Pericardium fibroblast (primary cell): Measurements from ENCODE around the gene SLC36A2.

- RAMPAGE, long total RNA: no peak
Observed at GRCh38 chr5:150374884-150375405, 17.4 kb downstream of the TCOF1 start.

DNA sequence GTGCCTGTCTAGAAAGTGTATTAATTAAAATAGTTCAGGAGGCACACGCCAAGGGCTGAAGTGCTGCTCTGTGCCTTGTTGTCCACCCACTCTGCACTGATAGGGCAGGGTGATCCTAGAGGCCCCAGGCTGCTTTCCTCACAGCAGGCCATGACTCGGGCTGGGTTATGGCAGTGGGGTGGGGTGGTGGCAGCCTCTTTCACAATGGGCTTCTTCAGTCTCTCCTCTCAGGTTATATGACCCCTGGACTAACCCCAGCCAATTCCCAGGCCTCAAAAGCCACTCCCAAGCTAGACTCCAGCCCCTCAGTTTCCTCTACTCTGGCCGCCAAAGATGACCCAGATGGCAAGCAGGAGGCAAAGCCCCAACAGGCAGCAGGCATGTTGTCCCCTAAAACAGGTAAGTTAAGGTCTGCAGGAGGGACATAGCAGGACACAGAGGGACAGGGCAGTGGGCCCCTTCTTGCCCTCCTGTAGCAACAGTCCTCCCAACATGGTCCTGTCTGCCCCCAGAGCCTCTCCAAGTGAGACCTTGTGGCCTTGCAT, 19.5 kb downstream of the CD74 start:
- RAMPAGE, long total RNA: no peak

DNA sequence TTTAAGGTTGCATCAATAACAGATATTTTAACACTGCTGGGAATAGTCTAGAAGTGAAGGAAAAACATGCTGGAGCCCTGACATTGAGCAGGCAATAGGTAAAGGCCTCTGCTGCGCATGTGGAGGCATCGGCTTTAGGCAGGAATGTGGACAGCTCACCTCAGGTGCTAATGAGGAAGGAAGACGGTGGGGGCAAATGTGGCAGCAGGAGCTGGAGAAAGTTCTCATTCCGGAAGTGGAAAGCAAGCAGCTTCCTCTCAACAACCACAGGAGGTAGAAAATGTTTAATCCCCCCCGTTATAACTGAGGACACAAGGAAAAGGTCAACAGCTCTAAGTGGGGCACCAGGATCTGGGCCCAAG, 7.5 kb upstream of the RPS14 start:
- RAMPAGE, long total RNA: no peak

GRCh38 chr5:150510101-150511086, 2.5 kb downstream of the NDST1 start:
- RAMPAGE, long total RNA: no peak

- RAMPAGE, long total RNA: no peak
Observed at GRCh38 chr5:150522240-150523271, 14.6 kb downstream of the NDST1 start.

- RAMPAGE, long total RNA: no peak
Observed at GRCh38 chr5:150538048-150538720, 30.3 kb downstream of the NDST1 start.

GRCh38 chr5:150585649-150586432, 54.6 kb upstream of the SYNPO start:
- RAMPAGE, long total RNA: no peak

DNA sequence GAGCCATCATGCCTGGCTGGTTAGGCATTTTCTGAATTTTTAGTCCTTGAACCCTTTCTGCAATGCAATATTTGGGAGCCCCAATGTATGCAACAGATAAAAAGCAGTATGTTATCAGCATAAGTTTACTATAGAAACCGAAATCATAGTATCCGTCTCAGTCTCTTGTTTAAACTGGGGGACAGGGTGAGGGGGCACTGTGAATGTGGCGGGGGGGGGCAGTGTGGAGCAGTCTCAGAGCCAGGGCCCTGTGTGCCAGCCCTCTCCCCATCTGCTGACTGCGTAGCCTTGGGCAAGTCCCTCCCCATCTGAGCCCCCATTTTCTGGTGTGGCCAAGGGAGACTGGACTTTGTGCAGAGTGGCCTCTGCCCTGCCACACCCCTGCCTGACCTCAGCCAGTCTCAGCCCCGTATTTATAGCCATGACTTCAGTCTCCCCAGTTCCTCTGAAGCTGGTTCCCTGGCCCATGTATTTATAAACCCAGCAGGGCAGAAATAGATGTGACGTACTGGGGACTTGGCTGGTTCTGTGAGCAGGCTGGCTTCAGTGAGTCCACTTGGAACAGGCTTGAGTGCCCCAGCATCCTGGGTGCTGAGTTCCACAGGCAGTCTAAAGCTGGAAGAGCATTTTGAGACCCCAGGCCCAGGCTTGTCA, 30.8 kb upstream of the SYNPO start:
- RAMPAGE, long total RNA: no peak

GRCh38 chr5:150614916-150615758, 25.3 kb upstream of the SYNPO start:
- RAMPAGE, long total RNA: no peak

DNA sequence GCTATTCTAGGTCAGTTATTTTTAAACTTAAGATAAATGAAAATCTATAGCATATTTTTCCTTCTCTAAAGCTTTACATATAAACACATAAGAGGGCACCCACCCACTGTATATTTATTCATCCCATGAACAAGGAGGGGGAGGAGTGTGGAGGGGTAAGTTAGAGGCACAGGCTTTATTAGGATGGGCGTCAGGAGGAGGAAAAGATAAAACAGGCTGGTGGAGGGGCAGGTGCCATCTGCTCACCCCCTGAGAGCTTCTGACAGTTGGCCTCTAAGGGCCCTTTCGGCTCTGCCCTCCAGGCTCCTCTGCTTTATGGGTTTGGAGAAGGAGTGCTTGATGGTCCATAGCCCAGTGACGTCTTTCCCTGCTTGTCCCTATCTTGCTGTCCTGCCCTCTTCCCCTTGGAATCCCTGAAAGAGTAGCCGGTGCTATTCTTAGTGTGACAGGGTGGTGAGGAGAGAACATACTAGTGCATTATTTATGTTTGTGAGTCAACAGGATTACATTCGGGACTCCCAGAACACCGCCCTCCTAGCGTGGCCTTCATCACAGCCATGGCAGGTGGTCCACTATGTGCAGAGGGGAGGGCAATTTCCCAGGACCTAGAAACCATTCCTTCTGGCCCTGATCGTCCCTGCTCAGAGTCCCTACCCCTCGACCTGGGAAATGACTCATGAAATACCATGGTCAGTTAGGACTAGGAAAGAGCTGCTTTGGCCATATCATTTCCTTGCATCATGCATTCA, 7.9 kb upstream of the SYNPO start:
- RAMPAGE, long total RNA: no peak

DNA sequence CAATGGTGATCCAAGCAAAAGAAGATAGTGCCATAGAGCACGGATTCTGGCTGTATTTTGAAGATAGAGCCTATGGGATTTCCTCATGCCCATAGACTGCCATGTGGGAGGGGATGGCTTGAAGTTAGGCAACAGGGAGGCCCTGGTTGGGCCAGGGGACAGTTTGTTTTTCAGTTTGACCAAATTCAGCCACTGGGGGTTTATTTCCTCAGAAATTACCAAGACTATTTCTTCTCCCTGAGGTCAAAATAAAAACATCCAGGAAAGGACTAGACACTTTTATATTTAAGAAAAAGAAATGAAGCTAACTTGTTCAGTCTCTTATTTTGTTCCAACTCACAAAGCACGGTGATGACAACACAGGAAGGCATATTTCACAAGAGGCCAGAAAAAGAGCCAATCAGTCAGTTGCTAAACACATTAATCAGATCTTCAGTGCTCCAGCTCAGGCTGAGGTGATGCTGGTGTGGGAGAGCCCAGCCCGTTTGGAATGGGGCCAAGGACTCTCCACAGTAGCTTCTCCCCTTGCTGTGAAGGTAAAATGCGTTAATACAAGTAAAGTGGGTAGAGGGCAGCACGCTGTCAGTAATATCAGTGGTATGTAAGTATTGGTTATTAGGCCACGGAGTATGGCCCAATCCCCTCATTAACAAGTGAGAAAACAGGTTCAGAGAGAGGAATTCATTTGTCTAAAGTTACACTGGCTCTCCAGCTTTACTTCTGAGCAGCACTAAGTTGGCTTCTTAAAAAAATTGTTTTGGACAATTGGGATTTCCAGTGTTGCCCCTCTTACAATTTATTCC, 4.5 kb upstream of the DCTN4 start:
- RAMPAGE, long total RNA: no peak

DNA sequence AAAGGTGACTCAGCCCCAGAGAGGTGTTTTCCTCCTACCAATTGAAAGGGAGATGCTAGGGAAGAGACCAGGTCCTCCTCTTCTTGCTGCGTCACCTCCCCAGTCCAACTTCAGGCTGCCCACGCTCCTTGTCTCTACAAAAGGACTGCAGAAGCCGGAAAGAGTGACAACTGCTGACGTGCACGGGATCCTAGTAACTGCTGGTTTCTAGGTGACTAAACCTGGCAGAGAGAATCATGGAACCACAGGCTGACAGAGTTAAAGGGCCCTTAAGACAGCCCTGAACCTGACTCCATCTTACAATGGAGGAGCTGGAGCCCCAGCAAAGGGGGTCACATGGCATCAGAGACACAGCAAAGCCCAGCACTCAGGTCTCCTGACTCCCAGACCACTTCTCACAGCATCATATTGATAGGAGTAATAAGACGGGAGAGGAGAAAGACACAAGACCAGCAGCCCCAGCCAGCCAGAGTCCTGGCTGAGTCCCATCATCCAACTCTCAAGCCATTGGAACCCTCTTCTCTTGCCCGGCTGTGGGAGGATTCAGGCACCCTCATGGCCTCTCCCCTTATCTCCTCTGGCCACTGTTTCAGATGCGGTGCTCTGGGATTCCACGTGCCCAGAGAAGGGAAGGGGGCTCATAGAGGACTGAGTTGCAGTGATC, 2.3 kb downstream of the GPX3 start:
- RAMPAGE, long total RNA: no peak

DNA sequence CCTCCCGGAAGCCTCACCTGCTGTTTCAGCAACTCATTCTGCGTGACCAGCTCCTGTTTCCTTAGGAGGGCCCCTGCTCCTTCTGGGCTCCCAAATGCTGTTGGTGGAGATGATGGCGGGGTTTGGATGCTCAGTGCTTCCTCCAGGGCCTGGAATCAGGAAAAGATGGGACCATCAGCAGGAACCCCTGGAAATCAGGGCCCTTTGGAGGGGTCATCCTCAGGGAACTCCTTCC, 16.3 kb downstream of the GPX3 start:
- RAMPAGE, long total RNA: no peak

DNA sequence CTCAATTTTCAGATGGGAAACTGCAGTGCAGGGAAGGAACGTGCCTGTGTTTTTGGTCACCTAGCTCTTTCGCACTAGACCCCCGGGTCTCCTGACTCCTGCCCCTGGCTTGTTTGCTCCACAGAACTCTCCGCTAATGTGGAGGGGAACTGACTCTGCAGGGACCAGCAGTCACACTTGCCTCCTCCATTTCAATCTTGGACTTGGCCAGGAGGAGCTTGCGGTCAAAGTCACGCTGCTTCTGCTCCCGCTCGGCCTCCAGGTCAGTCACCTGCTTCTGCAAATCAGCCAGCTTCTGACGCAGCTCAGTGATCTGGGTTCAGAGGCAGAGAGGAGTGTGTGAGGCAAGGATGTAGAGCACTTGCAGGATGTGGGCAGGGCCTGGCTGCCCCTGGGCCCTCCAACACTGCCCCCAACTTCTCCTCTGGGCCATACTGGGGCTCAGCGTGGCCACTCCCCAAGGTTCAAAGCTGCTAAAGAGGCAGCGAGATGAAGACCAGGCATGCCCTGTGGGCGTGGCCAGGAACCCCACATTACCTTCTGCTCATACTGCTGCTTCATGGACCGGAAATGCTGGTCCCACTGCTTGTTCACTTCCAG, 22.1 kb downstream of the GPX3 start:
- RAMPAGE, long total RNA: no peak

DNA sequence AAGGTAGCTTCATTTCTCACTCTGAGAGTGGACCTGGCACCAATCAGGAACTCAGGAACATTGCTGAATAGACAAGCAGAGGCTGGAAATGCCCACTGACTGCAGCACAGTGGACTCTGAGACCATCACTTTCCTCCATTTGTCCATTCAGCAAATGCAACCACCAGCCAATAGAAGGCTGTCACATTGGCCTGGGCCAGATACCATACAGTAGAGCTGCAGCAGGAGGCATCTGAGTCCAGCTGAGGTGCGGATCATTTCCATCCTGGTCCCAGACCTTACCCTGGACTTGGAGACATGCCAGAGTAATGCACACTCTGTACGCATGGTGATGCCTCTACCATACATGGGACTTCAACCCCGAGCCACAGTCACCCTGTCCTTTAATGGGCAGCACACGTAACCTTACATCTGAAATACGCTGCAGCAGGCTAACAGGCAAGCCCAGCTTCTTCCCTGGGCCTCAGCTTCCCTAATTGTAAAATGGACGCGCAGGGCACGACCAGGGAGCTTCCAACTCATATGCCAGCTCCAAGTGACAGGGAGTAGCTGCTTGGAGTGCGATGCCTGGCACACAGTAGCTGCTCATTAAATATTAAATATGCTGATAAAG, 18.0 kb downstream of the TNIP1 start:
- RAMPAGE, long total RNA: no peak

DNA sequence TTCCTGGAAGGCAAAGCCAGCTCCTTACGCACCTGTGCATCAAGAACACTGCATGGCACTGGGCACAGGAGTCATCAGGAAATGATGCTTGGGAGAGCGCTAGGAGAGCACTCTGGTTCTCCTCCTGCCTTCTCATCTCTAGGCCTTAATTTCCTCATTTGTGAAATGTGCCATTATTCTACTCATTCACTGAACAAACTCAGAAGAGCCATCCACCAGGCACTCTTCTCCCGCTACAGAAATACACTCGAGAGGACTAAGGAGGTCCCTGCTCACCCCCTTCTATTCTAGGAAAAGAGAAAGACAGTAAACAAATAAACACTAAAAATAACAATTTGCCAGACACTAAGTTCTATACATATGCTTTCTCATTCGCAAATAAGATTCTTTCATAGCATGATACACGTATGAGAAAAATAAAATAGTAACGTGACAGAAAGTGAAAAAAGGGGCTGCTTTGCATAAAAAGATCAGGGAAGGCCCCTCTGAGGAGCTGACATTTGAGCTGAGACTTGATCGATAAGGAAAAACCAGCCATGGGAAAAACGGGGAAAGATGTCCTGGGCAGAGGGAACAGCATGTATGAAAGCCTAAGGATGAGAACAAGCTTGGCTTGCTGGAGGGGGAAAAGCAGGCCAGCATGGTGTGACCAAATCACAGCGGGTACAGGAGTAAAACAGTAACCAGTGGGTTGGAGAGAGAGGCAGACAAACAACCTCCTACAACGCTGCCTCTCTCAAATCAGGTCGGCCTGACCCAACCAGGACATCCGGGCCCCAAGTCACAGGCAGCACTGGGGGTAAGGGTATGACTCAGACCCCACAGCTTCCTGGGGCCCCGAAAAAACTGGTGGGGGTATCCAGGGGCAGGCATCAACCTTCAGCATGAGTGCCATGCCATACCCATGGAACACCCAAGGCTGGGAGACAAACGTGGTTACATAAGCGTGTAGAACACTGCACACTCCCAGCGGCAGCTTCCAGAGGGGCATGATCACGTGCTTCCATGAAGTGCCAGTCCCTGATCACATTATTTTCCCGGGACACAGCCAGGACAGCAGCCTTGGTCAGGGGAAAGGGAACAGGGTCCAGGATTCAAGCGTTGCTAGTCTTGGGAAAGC, 2.3 kb downstream of the TNIP1 start:
- RAMPAGE, long total RNA: no peak

DNA sequence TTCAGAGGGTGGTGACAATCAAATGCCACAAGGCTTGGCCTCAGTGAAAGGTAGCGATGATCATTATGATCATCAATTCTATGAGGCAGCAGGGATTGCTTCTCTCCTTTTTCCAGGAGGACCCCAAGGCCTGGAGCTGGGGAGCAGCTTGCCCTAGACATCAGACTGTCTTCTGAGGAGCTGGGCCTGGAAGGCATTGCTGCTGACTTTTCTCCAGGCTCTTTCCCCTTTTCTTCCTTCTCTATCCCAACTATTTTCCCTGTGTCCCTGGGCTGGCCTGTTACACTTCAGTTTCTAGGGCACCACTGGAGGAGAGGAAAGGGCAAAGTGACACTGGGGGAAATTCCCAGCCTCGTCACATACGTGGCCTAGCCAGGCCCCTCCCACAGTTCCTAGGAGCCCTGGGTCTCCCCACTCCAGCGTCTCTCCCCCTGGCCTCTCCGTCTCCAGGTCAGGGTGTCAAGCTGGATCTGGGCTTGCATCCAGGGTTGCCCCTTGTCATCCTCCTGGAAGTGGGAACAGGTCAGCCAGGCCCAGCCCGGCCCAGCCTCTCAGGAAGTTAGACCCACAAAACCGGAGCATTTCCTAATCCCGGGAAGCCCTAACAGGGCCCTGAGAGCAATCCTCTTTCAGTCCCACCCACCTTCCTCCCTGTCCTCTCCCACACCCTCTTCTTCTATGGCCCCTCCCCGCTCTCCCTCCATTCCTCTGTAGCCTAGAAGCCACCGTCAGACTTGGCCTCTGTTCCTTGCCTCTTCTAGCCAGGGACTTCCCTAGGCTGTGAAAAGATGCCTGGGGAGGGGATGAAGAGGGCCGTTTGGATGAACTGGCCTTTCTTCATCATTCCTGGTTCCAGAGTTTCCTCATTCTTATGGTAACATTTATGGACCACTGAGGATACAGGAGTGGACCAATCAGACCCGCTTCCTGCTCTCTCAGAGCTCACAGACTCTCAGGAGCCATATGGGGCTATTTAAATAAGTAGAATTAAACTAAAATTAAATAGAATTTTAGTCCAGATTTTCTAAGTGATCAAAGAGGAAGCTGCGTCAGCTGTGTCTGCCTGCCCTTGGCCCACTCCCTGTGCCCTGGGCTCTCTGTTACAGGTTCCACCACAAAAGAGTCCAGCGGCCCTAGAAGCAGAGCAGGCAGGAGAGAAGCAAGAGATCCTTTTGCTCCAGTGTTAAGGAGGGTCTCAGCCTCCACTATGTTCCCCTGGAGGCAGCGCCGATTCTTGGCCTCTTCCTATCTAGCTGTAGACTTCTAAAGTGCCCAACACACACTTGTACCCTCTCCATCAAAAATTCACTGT, 4.9 kb upstream of the TNIP1 start:
- RAMPAGE, long total RNA: no peak

DNA sequence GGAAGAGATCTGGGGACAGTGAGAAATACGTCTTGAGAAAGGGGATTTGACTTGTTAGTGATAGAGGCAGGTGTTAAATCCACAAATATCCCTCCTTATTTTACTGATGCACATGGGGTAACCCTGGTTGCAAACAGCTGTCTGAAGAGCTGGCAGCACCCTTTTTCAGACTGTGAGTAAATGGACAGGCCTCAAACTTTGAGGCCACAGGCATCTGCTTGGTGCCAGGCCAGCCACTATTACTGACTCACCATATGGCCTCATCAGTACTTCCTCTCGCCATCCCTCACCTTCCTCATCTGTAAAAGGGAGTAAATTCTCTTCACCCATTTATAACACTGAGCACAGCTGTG, 11.9 kb upstream of the TNIP1 start:
- RAMPAGE, long total RNA: no peak

DNA sequence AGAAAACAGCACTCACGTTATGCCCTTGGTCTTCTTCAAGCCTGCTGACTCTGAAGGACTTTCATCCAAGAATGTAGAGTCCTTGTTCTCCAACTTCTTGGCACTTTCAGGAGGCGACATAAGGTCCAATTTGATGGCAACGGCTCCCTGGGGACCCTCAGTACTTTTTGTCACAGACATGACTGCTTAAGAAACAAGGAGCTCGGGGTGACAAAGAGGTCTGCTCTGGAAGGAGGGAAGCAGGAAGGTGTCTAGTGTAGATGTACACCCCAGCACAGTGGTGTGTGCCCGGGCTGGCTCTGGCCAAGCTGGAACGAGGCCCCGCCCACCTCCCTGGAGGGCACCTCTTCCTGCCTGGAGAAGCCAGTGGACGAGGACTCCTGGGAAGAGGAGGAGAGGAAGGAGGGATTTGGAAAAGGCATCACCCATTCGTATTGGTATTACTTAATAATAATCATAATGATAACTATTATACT, at the start of gene SLC36A2:
SLC36A2 (minus strand) TSS at position 279 of the 476 bp plus-strand sequence.
- RAMPAGE, long total RNA: no peak

GRCh38 chr5:151493469-151494138, 46.2 kb downstream of the SLC36A1 start:
- RAMPAGE, long total RNA: no peak